Peripheral blood mononuclear cell (primary cell): Measurements from ENCODE around the genes PCF11 and CREBZF.

- PRO-cap, 8 experiments = no peak in any of the 8 experiments
These were observed 46.4 kb downstream of the RAB30 start for GRCh38 chr11:83025141-83025764.

GRCh38 chr11:83071956-83072796 is 479 bp upstream of the RAB30 start:
- PRO-cap, 8 experiments = peak in 8 of 8 experiments; most common plus-strand start chr11:83072079 (in 8); most common minus-strand start chr11:83072316 (in 5)

GRCh38 chr11:83157042-83157259 is at the start of gene PCF11:
Gene PCF11, plus strand, starts transcription at chr11:83157131.
- PRO-cap, 8 experiments = peak in 8 of 8 experiments; most common plus-strand start chr11:83157159 (in 8); most common minus-strand start chr11:83157193 (in 1)

- PRO-cap, 8 experiments = peak in 3 of 8 experiments; most common plus-strand start chr11:83158365 (in 2)
These were observed 1.3 kb downstream of the PCF11 start for GRCh38 chr11:83158297-83158609.

GRCh38 chr11:83256351-83256879 is 29.8 kb downstream of the CCDC90B start:
- PRO-cap, 8 experiments = no peak in any of the 8 experiments

- PRO-cap, 8 experiments = no peak in any of the 8 experiments
These were observed 28.4 kb downstream of the CCDC90B start for GRCh38 chr11:83257735-83258254.

GRCh38 chr11:83285151-83286234 is 674 bp downstream of the CCDC90B start:
- PRO-cap, 8 experiments = peak in 8 of 8 experiments; most common plus-strand start chr11:83285686 (in 7); most common minus-strand start chr11:83285988 (in 8)

GRCh38 chr11:83566826-83567213 is 280.7 kb upstream of the CCDC90B start:
- PRO-cap, 8 experiments = no peak in any of the 8 experiments

DNA sequence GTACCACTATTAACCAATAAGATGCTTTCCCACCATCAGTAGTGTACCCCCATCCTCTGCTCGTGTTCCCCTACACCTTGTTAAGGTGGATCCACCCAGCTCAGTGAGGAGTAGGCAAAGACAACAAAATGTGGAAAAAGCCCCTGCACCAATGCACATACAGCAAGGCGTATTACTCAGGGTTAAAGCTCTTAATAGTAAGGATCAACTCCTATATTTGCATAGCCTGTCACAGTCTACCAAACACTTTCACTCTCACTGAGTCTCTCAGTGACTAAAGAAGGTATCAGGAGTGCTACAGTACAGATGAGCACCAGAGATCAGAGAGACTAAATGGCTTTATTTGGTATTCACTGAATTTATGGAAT is 396.3 kb upstream of the CCDC90B start:
- PRO-cap, 8 experiments = no peak in any of the 8 experiments

GRCh38 chr11:85041679-85041878 is 585.6 kb downstream of the DLG2 start:
- PRO-cap, 8 experiments = peak in 1 of 8 experiments; most common plus-strand start chr11:85041760 (in 1)

GRCh38 chr11:85628707-85629735 is 628 bp downstream of the TMEM126B start:
- PRO-cap, 8 experiments = peak in 3 of 8 experiments; most common plus-strand start chr11:85628834 (in 2); most common minus-strand start chr11:85628991 (in 1)

DNA sequence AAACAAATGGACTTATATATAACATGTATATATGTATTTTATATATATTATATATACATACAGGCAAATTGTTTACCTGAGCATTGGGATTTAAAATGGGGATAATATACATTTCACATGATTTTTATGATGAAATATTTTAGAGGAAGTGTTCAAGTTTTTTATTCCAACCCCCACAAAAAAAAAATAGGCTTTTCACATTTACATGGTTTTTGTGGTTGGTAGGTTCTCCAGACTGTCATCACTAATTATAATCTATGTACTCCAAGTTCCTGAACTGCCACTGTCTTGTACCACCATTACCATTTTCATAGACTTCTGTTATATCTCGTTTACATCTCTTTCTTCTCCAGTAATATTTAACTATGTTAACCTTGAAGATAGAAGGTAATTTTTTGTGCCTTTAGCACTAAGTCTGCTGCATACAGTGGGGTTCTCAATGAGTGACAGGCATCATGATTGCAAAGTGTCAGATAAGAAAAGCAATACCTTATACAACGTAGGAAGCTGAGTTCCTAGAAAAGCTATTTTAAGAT is 5.1 kb downstream of the TMEM126A start:
- PRO-cap, 8 experiments = peak in 6 of 8 experiments; most common minus-strand start position 243 of the sequence (in 6)

DNA sequence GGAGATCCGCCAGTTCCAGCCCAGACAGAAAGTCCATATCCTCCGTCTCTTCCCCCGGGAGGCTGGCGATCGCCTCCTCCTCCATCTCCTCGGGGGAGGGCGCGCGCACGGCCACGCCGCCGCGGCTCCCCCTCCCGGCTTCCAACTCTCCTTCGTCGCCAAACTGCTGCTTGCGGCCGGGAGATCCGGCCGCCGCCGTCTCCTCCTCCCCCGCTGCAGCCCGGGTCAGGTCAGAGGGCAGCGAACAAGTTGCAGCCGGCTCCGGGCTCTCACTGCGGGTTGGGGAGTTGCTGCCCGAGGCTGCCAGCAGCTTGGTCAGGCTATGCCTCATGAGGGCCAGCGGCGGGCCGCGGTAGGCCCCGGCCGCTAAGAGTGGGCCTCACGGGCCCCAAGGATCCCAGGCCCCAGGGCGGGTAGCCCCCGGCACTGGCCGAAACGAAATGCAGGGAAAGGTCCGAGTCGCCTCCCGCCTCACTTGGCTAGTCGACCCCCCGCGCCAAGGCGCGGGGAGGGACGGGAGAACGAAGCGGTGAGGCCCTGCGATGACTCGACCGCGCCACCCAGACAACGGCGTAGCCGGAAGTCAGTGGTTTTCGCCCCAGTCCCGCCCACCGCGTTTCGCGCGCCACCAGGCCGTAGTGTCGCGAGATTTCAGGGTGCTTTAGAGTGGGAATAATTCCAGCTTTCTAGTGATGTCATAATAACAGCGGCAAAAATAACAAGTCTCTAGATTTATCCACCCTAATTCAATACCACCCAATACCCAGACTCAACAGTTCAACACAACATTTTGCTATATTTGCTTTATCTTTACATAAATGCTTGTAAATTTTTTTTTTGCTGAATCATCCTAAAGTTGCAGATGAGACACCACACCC is at the start of gene CREBZF:
TSS of gene CREBZF (minus strand) at position 585 of the 878 bp plus-strand sequence.
- PRO-cap, 8 experiments = peak in 8 of 8 experiments; most common plus-strand start position 285 of the sequence (in 6); most common minus-strand start position 566 of the sequence (in 8)

DNA sequence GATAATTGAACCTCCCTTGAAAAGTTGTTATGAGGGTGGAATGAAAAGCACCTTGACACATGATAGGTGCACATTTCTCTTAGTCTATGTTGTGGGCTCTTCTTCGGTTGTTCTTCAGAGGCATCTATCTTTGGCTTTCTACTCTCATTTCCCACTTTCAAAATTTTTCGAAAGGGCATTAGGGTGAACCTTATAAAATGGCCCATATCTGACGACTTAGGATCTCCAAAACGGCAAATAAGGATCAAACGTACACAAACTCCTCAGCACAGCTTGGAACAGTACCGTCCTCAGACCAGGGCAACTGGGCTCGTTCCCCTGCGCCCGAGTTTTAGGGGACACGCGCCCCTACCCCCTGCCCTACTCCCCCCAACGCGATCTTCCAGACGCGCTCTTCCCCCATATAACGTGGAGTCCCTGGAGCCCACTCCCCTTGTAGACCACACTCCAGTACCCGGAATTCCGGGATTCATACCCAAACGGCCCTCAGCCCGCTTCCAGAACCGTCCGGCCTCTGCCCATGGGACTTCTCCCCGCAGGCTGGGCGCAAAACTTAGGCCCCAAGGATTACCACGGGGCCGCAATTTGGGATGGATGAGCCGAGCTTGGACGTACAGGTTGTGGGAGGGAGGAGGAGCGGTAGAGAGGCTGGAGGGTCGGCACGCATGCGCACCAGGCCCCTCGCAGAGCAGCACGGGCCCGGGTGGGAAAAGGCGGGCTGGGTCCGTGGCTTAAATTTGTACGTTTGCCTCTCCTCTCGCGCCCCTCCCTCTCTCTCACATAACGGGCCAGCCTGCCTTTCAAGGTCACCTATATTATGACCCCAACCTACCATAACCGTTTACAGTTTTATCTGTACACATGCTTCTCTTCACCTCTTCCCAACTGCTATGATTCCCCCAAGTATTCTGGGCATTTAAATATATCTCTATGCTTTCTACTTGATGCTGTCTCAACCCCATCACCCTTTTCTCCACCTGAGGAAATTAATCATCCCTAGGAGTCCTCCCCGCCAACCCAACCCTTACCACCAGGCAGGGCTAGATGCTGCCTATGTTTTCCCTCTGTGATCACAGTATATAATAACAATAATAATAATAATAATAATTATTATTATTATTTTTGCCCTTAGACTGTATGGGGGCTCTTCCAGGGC is 3.4 kb downstream of the CCDC89 start:
- PRO-cap, 8 experiments = peak in 3 of 8 experiments; most common minus-strand start position 622 of the sequence (in 2)

- PRO-cap, 8 experiments = no peak in any of the 8 experiments
These were observed 32.9 kb upstream of the CCDC89 start for GRCh38 chr11:85718752-85719509.

- PRO-cap, 8 experiments = no peak in any of the 8 experiments
These were observed 90.5 kb downstream of the PICALM start for GRCh38 chr11:85978251-85978949.

- PRO-cap, 8 experiments = no peak in any of the 8 experiments
These were observed 37.6 kb downstream of the PICALM start for GRCh38 chr11:86031032-86031964.

DNA sequence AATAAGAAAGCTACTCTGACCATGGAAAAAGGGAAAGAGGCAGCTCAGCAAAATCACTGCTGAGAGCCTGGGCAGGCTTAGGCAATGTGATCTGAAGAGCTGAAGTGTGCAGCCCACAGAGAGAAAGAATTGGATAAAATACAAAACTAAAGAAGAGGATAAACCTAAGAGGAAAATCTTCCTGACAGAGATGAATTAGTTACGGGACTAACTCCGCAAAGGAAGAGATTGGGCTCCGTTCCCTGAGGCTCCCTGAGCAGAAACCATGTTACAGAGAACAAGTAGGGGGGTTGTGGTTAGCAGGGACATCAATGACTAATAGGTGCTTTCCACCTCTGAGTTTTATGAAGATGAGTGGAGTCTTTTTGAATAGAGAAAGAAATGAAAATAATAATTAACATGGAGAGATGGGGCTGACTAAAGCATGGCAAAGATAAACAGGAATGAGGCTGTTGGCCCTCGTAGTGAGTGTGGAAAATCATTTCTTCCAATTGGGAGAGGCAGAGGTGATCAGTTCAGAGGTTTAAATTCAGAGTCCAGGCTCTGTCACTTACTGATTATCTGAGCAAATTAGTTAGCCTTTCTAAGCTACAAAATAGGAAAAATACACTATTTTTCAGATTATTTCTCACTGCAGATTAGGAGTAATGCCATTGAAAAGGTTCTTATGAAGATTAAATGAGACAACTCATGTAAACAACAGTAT is 47.5 kb upstream of the PICALM start:
- PRO-cap, 8 experiments = no peak in any of the 8 experiments

DNA sequence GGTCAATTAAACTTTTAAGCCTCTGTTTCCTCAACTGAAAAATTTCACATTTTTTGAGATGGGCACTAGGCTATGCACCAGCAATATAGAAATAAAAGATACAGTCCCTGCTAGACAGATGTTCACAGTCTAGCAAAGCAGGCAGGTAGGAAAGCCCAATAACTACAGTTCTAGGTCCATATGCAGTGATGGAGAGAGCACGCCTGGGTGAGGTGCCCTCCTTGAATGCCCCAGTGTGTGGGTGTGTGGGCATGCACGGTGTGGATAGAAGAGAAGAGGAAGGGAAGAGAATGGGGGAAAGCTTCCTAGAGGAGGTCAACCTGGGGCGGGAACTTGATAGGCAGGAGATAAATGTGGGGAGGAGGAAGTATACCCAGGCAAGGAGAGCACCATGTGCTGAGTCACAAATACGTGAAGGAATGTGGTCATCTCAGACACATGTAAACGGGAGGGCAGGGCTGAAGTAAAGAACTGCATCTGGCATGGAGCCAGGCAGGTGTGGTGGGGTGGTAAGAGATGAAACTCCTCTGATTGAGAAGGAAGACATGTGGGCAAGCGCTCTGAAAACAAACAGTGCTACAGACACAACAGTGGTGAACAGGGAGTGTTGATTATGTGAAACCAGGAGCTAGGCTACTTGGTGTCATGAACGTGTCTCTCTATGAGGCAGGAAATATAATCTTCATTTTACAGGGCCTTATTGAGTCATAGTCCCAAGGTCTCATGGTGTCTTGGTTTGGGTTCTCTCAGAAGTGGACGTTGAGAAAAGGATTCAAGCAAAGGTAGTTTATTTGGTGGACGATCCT is 61.5 kb upstream of the EED start:
- PRO-cap, 8 experiments = no peak in any of the 8 experiments

DNA sequence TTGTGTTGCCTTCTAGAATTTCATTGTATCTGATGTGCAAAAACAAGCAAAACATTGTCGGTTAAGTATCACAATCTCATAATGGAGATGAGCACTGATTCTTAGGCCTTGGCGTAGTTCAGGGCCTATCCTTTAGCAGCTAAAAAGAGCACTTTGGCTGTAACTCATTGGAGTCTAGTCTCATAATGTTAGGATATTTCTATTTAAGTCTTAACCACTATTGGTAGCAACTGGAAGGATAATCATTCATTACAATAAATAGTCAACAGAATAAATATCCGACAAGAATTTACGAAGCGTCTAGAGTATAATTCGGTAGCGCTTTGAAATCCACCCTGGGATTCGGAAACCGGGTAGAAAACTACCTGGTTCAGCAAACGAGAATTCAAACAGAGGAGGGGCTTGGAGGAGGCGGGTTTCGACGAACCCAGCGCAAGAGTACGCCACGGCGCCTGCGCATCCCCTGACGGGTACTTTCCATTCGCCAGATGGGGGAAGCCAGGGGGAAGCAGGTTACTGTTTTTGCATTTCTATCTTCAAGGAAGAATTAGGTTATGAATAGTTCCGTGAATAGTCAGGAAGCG is 396 bp upstream of the EED start:
- PRO-cap, 8 experiments = peak in 8 of 8 experiments; most common plus-strand start position 487 of the sequence (in 7); most common minus-strand start position 363 of the sequence (in 4)